M059J (cell line): ENCODE results near the genes KRT20, KRTAP3-3, KRTAP4-1, KRTAP9-3 and KRT33B.

DNA sequence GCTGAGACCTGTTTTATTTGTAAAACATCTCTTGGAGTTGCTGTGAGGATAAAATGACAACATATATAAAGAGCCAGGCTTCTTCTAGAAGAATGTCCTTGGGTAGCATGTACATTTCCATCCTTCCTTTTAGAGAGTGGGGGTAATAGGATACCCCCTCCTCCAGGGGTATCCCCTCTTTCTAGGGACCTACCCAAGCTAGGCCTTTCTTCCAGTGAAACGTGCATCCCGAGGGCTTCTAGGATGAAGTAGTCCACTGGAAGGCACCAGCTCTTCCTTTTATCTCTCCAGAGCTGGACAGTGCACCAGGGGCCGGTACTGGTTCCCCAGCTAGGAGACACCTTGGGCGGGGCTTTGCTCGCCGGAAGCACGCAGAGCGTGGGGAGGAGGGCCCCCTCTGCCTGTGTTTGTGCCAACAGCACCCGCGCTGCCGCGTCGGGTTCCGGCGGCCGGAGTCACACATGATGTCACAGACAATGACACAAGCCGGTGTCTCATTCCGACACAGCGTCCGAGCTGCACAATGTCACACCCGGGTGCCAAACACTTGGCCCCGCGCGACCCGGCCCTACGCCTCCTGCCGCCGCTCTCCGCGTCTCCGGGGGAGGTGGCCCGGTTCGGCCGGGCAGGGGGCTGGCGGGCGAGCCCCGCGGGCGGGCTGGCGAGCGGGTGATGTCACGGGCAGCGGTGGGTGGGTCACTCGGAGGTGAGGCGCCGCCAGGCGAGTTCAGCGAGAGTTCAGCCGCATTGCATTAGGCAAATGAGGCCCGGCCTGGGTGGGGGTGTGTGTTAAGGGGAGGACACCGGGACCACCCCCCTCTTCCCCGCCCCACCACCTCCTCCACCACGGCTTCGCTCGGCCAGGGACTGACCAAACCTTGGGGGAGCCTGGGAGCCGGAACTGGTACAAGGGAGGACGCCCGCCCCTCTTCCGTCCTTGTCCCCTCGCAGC is 23.3 kb downstream of the GJD3 start:
- RAMPAGE, long total RNA: no peak

- RAMPAGE, long total RNA: no peak
These were observed 11.5 kb downstream of the GJD3 start for GRCh38 chr17:40352906-40353519.

DNA sequence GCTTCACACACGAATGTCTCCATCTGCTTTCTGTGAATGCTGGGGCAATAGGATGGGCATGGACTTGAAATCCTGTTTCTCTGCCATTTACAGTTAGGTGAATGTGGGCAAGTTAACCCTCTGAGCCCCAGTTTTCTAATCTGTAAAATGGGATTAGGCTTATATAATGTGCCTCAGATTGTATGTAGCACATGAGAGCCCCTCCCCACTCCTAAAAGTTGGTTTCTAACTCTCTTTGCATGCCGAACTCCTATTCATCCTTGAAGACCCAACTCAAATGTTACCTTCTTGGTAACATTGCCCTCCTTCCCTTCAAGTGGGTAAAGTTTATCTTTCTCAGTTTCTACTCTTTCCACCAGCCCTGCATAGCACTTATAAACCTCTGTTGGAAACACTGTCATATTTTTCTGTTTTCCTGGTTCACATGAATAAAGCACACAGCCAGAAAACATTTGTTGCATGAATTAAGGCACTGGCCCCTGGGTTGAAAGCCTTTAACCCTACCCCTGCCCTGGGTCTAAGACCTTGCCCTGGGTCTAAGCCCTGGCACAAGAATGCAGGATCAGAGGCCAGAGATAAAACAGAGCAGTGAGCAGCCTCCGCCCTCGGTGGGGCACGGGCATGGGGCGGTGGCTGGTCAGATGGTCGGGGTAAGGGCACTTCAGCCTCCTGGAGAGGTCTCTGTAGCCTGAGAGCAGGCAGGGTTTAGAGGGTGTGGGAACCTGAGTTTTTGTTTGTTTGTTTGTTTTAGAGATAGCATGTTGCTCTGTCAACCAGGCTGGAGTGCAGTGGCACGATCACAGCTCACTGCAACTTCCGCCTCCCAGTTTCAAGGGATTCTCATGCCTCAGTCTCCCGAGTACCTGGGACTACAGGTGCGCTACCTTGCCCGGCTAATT is 28.0 kb downstream of the TNS4 start:
- RAMPAGE, long total RNA: no peak

DNA sequence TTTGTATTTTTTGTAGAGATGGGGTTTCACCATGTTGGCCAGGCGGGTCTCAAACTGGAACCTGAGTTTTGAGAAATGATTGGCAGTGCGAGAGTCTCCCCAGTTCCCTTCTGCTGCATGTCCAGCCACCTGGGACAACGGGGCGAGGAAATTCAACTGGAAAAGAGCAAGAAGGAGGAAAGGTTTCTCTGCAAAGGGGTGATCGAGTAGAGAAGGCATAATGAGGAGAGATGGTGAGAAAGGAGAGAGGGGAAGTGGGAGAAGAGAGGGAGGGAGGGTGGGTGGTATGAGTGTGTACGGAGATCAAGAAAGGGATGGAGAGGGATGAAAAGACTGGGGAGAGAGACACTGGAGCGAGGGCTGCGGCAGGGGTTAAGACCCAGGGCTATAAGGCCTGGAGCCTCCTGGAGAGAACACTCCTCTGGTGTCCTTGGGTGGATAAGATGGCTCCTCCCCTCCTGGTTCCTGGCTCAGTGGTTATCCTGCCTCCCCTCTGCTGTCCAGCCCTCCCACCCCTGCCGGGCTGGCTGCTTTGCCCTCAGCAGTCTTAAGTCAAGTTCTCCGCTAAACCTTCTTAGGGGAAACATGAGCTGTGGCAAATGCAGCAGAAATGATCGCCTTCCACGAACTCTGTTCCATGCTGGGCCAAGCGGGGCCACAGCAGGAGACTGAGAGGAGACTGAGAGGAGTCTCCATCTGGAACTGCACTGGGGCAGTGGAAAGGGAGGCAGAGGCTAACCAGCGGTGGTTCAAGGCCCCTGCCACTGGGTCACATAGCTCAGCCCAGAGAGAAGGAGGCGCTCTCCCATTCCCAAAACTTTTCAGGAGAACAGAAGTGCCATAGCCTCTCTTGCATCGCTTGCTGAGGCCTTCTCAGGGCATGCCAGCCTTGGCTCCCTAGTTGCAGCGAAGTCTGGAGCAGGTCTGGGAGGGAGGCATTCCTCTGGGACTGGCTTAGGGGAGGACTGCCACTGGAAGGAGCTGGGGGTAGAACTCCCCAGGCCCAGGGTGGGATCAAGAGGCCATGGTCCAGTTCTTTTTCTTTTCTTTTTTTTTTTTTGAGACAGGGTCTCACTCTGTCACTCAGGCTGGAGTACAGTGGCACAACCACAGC is 27.0 kb downstream of the TNS4 start:
- RAMPAGE, long total RNA: no peak

- RAMPAGE, long total RNA: no peak
These were observed 3.4 kb downstream of the TNS4 start for GRCh38 chr17:40498133-40498380.

- RAMPAGE, long total RNA: no peak
These were observed 21.6 kb downstream of the CCR7 start for GRCh38 chr17:40543567-40544150.

GRCh38 chr17:40562423-40563733 is 2.4 kb downstream of the CCR7 start:
- RAMPAGE, long total RNA: no peak

DNA sequence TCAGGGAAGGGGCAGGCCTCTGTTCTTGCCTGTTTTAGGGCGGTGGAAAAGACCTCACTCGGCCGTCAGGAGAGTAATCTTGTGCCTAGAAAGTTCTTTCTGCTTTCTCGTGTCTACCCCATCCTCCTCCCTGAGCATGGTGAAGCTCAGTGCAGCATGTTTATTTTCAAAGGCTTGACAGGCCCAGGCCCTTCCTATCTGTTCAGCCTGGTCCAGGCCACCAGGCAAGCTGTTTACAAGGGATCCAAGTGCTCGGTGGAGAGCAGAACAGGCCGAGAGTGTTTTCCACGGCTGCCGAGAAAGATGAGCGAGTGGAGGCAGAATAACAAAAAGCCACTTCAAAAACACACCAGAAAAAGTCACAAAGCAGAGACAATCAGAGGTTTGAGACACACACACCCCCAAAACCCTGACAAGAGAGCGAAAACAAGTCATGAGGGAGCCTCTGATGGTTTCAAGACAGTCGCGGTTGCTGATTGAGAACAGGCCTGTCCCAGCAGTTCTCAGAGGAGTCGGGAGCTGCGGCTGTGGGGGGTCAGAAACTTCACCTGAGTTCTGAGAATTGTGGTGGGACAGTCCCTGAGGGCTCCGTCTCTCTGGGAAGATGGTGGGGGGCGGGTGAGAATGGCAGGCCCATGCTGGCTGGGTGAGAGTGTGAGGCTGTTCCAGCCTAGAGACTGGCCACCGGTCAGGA is 37.5 kb upstream of the CCR7 start:
- RAMPAGE, long total RNA: no peak

GRCh38 chr17:40612454-40613443 is 34.9 kb downstream of the SMARCE1 start:
- RAMPAGE, long total RNA: no peak

GRCh38 chr17:40615046-40615650 is 32.5 kb downstream of the SMARCE1 start:
- RAMPAGE, long total RNA: no peak

- RAMPAGE, long total RNA: no peak
These were observed 805 bp upstream of the SMARCE1 start for GRCh38 chr17:40647981-40649265.

- RAMPAGE, long total RNA: no peak
These were observed 6.2 kb upstream of the KRT10 start for GRCh38 chr17:40828641-40829041.

DNA sequence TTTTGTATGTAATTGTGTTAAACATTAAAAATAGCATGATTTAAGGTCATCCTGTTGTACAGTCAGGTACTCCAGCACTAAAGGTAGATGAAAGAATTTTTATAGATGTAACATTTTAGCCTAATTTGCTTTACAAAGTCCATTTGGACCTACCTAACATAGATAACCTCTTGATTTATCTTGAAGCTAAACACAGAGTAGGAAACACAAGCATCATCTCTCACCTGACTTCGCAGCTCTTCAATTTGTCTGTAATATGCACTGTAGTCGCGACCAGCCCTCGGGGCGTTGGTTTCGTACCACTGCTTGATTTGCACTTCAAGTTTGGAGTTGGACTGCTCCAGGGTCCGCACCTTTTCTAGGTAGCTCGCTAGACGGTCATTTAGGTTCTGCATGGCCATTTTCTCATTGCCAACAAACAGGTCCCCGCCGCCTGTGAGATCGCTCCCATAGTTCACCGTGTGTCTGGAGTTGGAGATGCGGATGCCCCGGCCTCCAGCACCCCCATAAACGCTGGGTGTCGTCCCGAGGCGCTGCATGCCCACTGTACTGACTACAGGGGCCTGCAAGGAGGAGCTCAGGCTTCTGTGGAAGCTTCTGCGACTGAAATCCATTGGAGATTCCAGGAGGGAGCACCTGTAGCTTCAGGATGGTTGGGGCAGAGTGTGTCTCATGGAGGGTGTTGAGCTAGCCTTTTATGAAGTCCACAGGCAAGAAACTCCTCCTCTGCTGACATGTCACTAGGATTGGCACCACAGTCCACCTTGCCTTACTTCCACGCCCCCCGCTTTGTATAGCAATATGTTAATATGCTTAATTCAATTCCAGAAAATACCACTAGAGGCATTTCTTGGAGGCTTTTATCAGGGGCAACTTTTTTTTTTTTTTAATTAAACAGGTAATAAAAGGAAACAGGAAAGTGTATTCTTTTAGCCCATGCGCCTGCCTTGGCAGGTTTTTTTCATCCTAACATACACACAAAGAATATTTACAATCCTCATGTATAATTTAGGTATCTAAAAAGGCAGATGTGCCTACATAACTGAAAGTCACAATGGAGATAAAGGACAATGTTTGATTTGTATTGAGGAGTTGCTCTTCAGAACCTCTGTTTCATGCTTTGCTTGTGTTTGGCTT is at the start of gene KRT20:
Gene KRT20 (minus strand): TSS at position 671 of the 1,137 bp plus-strand sequence.
- RAMPAGE, long total RNA: no peak

- RAMPAGE, long total RNA: no peak
These were observed at the start of gene KRTAP3-3 for GRCh38 chr17:40994085-40994284. Gene KRTAP3-3 (minus strand): TSS chr17:40994164.

- RAMPAGE, long total RNA: no peak
These were observed at the start of gene KRTAP4-1 for GRCh38 chr17:41184603-41184942. Gene KRTAP4-1 (minus strand): TSS chr17:41184911.

DNA sequence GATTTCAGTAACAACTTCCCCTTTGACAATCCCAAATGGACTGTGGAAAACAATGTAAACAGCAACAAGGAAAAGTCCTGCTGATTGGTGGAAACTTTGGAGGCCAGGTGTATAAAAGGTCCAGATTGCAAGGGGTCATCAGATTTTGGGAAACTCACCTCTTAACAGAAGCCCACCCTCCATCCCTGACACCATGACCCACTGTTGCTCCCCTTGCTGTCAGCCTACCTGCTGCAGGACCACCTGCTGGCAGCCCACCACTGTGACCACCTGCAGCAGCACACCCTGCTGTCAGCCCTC is at the start of gene KRTAP9-3:
Gene KRTAP9-3 (plus strand): TSS at position 141 of the 300 bp plus-strand sequence.
- RAMPAGE, long total RNA: no peak

DNA sequence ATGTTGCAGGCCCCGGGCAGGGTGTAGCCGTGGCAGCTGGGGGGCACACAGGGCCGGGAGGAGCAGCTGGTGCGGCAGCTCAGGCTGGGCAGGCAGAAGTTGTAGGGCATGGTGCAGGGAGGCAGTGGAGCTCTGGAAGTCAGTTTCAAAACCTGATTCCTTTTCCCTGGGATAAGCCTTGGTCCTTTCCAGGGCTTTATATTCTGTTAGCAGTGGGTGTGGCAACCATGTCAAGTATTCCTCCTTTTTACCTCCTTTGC is at the start of gene KRT33B:
Gene KRT33B (minus strand): TSS at position 173 of the 260 bp plus-strand sequence.
- RAMPAGE, long total RNA: no peak

DNA sequence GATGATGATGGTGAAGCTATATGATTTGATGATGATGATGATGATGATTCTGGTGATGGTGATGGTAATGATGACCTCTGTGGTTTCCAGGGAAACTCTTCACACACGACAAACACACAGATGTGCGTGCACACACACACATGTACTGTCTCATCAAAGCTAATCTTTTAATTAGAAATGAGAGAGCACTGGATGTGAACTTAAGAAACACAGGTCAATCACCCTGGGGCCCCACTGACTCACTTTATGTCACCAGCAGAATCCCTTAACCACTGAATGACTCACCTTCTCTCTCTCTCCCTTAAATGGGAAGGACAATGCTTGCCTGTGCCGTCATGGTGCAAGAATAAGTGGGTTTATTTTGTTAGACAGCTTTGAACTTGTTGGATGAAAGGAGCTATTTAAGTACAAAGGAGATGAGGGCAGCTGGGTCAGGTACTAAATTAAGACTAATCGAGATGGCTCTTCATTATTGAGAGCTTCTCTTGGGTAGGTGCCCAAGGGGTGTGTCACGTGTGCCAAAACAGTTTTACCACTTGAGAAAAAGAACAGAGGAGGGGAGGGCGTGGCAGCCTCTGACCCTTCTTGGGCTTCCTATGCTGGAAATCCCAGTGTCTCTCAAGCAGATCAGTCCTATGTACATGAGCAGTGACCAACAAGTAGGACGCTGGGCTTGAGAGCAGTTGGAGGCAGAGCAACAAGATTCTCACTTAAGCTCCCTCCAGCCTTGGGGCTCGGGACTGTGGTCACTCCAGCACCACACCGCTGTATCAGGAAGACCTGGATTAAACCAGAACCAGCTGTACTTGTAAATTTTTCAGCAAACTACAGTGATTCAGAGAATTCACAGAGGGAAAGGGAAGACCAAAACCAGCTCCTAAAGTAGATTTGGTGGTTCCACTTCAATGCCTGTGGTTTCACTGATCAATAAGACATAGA is 6.7 kb upstream of the KRT31 start:
- RAMPAGE, long total RNA: no peak

GRCh38 chr17:41510296-41510836 is 5.0 kb upstream of the KRT13 start:
- RAMPAGE, long total RNA: no peak

DNA sequence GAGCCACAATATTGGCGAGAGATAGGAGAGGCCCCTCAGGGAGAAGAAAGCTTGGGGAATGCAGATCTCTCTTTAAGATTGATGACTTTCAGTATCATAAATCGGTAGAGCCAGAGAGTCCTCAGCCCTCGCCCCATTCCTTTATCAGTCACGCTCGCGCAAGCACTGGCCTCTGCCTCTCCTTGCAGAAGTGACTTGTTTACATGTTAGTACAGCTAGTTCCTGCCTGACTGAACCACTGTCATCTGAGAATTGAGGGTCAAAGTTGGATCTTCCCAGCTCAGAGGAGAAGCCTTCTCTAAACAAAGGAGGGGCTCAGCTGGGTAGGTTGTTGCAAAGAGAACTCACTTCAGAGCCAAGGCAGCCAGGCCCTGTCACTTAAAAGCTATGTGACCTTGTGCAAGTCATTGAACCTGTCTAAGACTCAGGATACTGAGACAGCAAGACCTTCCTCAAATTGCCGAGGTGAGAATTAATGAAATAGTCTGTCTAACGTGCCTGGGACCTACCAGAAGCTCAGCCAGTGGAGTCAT is 21.6 kb upstream of the KRT19 start:
- RAMPAGE, long total RNA: no peak